Parietal lobe (tissue), 2 donors: ENCODE measurements around a stretch of chr1.

DNA sequence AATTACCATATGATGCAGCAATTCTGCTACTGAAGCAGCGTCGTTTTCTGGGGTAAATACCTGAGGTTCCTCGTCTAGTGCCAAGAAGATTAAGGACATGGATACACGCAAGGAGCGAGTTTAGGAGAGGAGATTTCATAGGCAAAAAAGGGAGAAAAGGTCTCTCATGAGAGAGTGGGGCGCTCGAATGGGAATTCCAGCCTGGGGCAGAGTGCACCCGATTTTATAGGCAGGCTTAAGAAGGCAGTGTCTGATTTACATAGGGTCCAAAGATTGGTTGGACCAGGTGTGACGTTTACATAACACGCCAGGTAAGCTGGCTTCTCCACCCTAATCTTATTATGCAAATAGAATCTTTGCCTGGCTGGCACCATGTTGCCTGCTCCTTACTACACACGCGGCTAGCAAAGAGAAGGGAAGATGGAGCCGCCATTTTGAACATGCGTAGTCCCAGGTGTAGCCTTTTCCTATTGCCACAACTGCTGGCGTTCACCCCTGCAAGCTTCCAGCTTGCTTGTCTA, 103.8 kb downstream of the SLC16A1 start:
- RAMPAGE, long total RNA: no peak

DNA sequence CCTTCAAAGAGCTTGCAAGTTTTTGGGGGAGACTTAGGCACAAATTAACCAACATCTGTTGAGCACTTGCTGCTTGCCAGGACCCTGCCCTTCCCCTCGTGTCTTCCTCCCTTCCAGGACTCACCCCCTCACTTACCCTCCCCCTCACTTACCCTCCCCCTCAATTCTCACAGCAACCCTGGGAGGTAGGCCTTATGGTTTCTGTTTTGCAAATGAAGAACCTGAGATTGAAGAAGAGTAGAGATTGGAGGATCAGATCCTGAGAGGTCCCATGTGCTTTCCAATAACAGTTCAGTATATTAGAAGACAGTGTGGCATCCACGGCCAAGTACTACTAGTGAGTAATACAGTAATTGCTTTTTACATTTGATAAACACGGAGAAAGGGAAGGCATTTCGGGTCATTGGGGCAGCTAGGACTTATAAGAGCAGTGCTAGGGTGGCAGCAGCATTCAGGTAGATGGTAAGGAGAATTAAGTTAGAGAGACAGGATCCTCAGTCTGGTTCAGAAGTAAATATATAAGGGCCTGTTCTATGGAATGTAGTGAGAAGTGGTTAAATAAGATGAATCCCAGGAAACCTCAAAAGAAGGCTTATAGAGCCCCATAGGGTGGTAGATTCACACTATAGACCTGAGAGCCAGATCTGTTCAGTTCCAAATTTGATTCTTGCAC, 1.5 kb upstream of the SLC16A1 start:
- RAMPAGE, long total RNA: no peak

DNA sequence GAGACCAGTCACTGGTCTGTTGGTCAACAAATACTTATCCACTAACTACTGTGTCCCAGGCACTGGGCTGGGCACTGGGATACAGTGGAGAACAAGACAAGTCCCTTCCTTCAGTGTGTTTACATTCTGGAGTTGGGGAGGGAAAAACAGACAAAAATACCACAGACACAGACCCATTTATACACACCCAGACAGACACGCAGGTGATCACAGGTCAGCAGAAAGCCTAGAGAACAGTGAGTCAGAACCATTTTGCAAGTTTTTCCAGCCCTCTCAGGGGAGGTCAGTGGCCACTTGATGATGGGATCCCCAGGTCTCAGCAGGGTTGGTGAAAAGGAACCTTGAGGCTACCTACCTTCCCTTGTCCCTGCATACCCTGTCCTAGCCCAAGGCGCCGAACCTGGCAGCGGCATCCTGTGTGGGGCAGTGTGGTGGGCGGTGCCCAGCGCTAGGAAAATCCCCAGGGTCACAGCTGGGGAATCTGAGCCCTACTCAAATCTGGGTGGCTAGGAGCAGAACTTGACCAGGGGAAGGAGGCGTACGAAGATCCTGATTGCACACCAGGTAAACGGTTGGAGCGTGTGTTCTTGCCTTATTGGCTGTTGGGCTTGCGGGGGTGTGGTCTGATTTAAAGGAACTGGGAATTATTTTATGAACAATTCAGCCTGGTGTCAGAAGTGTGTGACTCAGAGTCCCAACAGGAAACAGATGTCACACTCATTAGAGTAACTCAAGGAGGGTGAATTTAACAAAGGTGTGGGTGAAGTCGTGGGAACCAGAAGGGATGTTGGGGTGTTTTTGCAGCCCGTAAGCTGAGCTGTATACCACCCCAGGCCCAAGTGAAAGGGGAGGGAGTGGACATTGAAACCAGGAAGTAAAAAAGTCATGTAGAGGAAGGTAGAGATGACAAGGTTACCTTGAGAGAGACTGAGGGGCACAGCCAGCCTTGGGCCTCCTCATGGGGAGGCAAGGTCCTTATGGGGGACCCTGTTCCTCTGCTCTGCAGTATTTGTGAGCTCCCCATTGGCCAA, 118.6 kb downstream of the LRIG2 start:
- RAMPAGE, long total RNA: no peak

GRCh38 chr1:113252747-113253079, 137.6 kb upstream of the MAGI3 start:
- RAMPAGE, long total RNA: no peak

DNA sequence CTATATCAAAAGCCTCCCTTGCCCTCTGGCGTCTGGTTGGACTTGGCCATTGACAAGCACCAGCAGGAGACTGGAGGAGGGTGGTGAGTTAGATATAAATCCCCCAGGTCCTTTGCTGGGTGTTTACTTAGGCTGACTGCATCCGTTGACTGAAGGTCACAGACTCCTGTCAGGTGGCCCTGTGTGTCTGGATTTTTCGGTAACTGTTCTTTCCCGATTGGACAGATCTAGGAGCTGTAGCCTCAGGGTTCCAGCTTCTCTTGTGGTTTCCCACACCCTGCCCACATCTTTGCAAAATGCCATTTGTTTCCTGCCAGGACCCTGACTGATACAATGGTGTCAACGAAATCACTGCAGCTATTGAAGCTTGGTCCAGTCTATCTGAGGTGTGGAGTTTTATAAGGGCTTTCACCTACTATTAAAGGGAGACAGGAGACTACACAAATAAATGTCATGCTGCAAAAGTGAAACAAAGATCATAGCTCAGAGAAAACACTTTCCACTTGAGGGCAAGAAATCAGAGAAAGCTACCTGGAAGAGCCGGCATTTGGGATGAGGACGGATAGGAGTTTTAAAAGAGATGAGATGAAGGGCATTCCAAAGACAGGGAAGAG, 1.5 kb upstream of the MAGI3 start:
- RAMPAGE, long total RNA: no peak

- RAMPAGE, long total RNA: no peak
Measured at GRCh38 chr1:113390913-113392073, 978 bp downstream of the MAGI3 start.

DNA sequence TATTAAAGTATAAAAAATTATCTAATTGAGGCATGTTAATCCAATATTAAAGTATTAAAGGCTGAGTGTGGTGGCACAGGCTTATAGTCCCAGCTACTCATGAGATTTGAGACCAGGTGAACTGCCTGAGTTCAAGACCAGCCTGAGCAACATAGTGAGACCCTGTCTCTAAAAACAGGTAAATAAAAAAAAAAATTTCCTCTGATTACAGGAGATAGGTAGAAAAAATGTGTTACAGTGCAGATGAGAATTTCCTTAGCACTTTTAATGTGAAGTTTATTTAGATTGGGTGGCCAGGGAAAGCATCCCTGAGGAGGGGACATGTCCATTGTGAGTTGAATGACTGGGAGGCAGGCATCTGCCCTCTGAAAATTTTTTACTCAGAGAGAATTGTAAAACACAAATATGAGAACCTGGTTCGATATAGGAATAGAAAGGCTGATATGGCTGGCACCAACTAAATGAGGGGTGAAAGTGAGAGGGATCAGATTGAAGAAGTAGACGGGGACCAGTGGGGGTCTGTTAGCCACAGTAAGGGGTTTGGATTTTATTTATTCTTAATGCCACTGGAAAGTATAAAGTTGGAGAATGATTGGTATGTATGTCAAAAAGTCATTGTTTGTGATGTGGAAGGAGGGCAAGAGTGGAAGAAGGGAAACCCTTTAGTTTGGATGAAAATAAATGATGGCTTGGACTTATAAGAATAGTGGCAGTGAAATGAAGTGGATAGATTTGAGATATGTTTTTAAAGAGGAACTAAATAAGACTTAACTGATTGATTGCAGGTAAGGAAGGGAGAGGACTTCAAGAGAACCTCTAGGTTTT, 16.5 kb downstream of the MAGI3 start:
- RAMPAGE, long total RNA: no peak

DNA sequence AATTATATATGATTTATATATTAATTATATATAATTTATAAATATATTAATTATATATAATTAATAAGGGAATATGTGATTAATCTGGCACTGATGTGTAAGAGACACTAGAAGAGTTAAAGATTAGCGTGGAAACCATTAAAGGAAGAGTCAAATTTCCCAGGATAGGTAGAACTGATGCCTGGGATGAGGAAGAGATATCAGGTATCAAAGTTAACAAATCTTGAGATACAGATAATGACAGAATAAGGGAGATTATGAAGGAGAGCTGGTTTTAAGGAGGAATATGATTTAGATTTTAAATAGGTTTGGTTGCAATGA, 26.1 kb downstream of the MAGI3 start:
- RAMPAGE, long total RNA: no peak

GRCh38 chr1:113448791-113449340, 58.6 kb downstream of the MAGI3 start:
- RAMPAGE, long total RNA: no peak

DNA sequence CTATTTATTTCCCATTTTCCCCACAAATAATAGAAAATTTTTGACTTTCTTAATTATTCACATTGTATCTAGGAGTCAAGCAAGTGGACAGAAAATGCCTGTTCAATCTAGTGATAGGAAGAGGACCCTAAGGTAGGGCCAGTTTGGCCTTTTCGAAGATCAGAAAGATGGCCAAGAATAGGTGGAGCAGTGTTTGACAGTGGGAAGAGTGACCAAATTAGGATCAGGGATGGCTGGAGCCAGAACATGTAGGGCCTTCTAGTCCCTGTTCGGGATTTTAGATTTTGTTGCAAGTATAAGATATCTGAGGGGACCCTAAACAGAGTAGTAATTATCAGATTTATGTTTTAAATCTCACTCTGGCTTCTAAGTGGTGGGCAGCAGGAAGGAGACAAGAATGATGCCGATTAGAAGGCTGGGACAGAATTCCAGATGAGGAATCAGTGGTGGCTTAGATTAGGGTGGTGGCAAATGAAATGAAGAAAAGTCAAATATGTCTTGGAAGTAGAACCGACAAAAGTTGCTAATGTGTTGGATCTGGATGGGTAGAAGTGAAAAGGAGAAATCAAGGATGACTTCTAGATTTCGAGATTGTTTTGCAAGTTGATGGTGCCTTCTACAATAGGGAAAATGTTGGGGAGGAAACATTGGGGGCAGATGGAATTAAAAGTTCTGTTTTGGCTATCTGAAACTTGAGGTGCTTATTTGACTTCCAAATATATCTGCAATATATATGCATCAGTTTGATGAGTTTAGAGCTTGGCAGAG, 158.3 kb downstream of the MAGI3 start:
- RAMPAGE, long total RNA: no peak

GRCh38 chr1:113784114-113784396, 24.8 kb upstream of the PHTF1 start:
- RAMPAGE, long total RNA: no peak

DNA sequence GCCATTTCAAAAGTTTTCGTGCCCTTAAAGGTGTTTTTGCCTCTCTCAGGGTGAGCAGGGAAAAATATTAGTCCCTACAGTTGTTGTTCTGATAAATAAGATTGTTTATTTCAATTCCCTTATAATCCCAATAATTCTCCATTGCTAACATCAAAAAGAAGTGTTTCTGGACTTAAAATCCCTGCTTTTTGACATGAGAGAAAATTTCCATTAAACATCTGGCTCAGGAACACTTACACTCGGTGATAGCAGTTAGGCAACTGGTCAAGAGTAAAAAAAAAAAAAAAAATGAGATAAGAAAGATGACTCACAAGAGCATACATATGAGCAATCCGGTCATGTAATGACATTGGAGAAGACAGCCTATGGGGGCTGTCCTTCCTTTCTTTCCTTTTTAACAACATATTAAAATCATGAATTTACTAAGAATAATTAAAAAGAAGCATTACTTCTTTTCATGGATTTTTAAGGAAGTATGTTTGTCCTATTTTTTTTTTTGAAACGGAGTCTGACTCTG, 7.6 kb downstream of the RSBN1 start:
- RAMPAGE, long total RNA: no peak

DNA sequence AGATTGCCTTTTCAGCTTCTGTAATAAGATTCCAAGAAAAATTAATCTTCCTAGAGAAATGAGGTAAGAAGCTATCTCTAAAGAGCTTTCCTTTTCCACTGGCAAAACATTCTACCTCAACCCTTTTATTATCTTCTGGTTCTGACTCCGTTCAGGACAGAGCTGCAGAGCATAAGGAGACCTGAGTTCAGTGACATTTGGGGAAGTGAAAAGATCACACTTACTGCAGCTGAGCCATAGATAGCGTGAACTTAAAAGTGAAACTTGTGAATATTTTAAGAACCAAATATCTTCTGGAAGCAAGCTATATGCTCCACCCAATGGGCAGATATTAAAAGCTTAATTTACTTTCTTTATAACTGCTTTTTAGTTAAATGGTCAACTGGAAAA, 27.9 kb downstream of the BCL2L15 start:
- RAMPAGE, long total RNA: no peak

- RAMPAGE, long total RNA: no peak
Measured at GRCh38 chr1:113940152-113941104, 11.3 kb downstream of the HIPK1 start.

DNA sequence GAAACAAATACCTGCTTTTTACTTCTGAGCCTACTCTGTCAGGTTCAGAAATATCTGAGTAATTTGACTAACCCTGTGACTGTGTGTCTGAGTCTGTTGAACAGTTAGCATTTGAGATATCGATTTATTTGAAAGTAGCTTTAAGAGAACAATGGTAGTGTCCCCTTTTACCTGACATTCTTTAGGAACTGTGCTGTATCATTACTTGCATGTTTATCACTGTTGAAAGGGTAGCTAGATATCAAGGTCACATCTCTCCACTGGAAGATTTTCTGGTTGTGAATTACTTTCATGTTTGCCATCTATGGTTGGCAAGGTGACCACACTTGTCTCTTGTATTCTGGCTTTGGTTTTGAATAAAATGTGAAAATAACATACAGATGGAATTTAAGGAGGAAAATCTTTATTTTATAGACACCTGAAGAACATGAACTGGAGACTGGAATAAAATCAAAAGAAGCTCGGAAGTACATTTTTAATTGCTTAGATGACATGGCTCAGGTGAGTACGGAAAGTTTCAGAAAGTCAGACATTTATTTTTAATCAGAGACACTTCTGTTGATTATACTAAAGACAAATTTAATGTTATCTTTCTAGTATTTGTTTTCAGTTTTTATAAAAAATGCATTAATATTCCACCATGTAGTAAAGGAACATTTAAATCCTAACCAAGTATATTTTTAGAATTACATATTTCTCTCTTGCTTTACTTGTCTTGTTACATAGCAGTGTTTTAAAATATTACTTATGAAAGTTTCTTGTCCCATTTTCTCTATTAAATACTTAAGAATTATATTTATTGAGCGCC, 23.9 kb upstream of the OLFML3 start:
- RAMPAGE, long total RNA: no peak

- RAMPAGE, long total RNA: no peak
Measured at GRCh38 chr1:113965877-113966490, 13.3 kb upstream of the OLFML3 start.

GRCh38 chr1:113983354-113983734, 4.1 kb downstream of the OLFML3 start:
- RAMPAGE, long total RNA: no peak

DNA sequence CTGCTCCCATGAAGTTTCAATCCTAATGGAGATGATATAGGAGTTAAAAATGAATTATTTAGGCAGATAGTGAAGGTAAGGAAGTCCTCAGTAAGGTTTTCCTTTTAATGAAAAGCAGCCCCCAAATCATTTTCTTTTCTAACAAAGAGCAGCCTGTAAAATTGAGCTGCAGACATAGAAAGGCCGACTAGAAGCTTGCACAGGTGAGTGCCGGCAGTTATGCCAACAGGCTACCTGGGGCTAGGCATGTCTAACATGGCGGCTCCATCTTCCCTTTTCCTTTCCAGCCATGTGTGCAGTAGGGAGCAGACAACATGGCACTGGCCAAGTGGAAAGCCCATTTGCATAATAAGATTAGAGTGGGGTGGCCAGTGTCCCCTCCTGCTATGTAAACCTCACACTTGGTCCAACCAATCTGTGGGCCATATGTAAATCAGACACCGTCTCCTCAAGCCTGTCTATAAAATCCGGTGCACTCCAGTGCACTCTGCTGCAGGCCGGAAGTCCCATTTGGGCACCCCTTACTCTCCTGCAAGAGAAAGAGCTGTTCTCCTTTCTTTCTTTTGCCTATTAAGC, 43.9 kb downstream of the OLFML3 start:
- RAMPAGE, long total RNA: no peak

DNA sequence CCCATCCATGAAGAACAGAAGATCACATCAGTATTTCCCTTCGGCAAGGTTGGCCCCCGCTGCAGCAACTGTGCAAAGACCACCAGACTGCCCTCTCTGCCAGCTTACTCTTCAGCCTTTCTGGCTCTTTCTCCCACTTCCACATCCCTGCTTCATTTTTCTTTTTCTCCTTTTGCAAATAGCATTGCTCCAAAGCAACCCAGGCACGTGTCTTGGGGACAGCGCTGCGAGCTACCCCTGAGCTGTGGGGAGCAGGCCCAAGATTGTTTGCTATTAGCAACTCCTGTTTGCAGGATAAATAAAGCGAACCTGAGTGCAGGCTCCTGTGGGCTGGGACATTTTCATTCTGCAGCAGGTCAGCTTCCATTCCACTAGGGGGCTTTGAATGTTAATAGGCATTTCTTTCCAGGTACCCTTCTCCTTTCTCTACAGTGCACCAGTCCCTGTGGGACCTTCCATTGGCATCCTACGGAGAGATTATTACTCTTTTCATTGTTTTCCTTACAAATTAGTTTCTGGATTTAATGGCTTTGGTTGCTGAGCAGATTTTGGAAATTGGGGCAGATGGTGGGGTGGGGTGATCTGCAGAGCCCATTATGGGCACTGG, 53.9 kb downstream of the OLFML3 start:
- RAMPAGE, long total RNA: no peak

DNA sequence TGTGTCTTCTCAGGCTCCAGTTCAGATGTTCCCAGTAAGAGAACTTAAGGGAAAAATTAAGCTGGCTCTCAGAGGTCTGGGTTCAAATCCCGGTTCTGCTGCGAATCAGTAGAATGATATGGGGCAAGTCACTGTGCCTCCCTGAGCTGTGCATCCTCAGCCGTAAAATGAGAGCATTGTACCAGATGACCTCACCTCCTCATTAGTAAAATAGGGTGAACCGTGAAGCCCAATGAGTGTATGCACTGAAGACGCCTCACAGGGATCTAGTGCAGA, 36.1 kb downstream of the SYT6 start:
- RAMPAGE, long total RNA: no peak